ENCODE measurements around a stretch of chr9.

DNA sequence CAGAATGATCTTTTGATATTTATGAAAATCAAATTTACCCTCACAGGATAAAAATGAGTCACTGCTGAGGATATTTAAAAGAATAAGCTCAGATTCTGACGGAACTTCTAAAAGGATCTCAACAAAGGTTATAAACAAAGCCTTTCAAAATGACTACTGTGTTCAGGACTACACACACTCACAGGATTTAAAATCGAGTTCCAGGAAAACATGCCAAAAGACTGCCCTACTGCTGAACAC lies 75.7 kb downstream of the AUH start:
- PRO-cap: unidirectional peak, plus-strand start at position 147 of the sequence
- RAMPAGE, long total RNA: no peak

GRCh38 chr9:91298419-91298913 lies 63.3 kb downstream of the AUH start:
- PRO-cap: no peak
- RAMPAGE, long total RNA: no peak

DNA sequence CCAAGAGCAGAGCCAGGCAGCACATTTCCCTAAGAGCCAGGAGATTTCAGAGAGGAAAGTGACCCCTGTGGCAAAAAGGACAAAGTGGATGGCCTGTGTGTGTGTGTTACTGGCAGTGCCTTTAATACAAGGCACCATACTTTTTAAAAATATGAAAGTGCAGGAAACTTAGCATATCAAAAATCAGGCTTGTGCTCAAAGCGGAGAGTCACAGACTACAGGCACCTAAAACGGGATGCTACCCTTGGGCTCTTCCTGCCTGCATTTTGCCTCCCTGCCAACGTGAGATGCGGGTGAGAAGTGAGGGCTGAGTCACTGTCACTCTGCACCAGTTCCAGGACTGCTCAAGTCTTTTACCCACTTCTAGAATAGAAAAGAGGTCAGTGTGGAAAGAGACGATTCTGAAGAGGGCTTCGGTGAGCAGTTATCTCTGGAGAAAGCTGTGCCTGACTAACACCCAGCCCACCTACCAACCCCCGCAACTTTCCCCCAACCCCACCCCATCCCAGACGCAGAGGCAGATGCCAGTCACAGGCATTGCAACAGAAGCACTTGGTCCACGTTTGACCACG lies 15.8 kb downstream of the NFIL3 start:
- PRO-cap: no peak
- RAMPAGE, long total RNA: no peak

DNA sequence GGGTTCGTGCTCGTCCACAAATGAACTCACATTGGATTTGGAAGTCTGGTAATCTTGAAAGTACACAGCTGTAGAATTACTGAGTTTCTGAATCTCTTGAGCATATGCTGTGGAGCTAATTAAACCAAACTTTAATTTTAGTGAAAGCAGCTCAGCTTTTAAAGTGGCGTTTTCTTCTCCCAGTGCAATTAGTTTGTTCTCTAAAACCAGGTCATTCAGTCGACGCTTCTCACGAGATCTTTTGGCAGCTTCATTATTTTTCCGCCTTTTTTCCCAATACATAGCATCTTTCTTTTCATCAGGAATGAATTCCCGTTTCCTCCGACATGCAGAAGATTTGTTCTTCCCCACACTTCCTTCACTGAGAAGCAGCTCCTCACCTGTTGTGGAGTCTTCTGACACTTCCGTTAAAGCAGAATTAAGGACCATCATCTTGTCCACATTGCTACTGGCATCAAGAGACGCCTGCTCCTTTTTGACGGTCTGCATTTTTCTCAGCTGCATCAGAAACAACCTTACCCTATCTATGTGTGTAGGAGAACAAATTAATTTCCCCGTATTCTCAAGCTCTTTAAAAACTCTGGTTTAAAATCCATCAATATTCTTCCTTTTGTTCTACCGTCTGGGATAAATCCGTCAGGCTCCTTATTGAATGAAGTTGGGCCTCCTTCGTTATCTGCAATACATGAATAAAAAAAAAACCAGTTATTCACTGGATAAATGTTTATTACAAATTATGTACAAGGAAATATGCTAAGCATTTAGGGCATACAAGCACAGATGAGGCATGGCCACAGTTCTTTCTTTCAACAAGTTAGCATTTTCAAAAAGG lies 13.2 kb downstream of the NFIL3 start:
- PRO-cap: no peak
- RAMPAGE, long total RNA: no peak

- PRO-cap: bidirectional peak, plus-strand start at chr9:91898783, minus-strand start at chr9:91898626
- RAMPAGE, long total RNA: no peak
These were observed 51.3 kb downstream of the ROR2 start for GRCh38 chr9:91898364-91899425.

DNA sequence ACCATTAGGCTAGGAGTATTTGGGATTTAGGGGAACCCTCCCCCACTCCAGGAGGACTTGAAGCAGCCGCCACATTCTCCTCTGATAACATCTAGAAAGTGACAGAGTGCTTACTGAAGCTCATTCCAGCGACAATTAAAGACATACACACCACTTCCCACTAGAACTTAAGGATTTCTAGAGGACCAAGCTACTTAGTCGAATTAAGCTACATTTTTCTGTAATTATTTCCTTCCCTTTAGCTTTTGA lies 4.7 kb downstream of the ROR2 start:
- PRO-cap: no peak
- RAMPAGE, long total RNA: no peak

- PRO-cap: no peak
- RAMPAGE, long total RNA: no peak
These were observed 79.3 kb downstream of the SPTLC1 start for GRCh38 chr9:92035553-92036577.

GRCh38 chr9:92140417-92140616 lies 25.1 kb upstream of the SPTLC1 start:
- PRO-cap: no peak
- RAMPAGE, long total RNA: no peak

DNA sequence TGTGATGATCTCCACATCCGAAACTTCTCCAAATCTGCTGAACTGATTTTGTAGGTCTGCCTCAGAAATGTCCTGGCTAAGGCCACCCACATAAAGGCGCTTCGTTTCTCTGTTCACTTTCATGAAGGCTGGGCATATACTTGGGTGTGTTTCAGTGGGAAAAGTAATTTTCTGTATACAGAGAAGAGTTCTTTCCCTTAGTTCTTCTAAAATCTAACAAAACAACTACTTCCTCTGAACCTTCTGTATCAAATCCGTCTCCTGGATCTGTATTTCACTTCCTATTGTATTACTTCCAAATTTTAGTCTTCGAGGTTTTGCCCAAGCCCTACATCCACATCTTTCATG lies 1.1 kb downstream of the NOL8 start:
- PRO-cap: no peak
- RAMPAGE, long total RNA: no peak

DNA sequence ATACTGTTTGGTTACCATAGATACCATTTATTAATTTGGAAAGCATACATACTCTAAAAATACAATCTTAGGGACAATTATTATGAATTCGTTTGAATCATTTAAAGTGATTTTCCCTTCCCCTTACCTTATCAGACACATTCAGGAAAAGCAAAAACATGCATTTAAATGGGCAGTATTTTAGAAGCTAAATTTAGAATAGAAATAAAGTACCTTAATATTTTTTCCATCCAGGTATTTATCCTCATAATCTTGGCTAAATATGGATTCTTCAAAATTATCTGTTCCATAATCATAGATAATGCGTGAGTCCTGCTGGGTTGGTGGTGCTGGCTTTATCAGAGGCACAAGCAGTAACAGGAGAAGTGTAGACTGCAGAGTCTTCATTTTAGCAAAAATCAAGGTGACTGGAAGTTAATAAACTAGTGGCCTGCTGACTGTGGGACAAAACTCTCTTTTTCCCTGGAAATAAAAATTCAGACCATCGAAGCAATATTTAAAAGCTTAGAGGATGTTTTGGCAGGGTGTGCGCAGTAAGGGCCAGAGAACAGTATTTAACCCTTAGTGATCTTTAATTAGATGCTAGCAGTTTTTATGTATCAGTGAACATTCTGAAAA lies 1.2 kb downstream of the OGN start:
- PRO-cap: no peak
- RAMPAGE, long total RNA: start-site peak on the minus strand centred at position 453 of the sequence, 121 bp wide, 2,080 and 458 reads in 2 replicates

DNA sequence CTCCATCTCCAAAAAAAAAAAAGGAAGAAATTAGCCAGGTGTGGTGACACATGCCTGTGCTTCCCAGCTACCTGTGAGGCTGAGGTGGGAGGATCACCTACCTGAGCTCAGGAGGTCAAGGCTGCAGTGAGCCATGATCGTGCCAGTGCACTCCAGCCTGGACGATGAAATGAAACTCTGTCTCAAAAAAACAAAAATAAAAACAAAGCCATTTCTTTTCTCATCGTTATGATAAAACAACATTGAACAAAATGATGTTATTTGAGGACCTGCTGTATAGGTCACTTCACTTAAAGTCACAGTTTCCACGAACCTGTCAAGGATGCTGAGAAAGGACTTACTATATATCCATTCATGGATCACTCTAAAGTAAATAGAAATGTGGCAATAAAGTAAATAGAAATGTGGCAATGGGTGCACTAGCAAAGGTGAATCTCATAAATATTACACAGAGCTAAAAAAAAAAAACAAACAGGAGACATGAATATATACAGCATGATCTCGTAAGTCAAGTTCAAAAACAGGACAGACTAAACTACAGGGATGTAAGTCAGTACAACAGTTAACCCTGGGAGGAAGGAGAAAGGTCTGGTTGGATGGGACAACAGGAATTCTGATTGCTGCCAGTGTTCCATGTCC lies 45.4 kb downstream of the IPPK start:
- PRO-cap: no peak
- RAMPAGE, long total RNA: no peak

- PRO-cap: unidirectional peak, minus-strand start at chr9:92650941
- RAMPAGE, long total RNA: no peak
These were observed 19.1 kb downstream of the IPPK start for GRCh38 chr9:92650688-92651437.

DNA sequence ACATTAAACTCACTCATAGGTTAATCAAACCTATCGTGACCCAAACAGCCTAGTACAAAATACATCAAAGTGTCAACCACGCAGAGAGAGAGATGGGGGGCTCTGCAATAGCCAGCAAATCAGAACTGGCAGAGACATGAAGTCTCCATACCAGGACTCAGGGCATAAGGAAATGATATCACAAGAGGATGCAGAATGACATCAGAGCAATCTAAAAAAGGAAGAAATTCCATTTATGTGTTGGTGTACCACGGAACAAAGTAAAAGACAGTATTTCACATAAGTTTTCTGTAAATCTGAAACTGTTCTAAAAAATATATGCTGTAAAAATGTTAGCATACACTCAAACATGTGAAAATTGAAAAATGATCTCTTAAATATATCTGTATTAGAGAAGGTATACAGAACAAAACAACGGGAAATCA lies 24.6 kb downstream of the BICD2 start:
- PRO-cap: unidirectional peak, minus-strand start at position 121 of the sequence; unidirectional peak, minus-strand start at position 127 of the sequence; unidirectional peak, minus-strand start at position 158 of the sequence
- RAMPAGE, long total RNA: no peak

DNA sequence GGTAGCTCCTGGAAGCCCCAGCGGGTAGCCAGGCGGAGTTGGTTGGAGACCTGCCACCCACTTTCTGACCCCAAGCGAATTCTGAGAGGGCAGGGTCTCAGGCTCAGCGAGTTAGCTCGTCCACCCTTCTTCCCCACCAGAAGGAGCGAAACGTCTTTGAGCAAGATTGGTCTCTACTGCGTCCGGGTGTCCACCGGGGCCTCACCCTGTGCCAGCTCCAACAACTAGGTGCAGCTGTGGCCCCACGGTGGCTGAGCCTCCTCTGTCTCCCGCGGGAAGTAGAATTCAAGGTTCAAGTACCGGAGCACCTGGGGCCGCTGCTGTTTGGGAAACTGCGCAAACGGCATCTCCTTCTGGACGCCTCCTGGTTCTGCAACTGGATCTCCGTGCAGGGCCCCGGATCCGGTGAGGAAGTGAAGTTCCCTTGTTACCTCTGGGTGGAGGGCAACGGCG lies 34.3 kb upstream of the FGD3 start:
- PRO-cap: no peak
- RAMPAGE, long total RNA: no peak

- PRO-cap: no peak
- RAMPAGE, long total RNA: no peak
These were observed 17.9 kb downstream of the FGD3 start for GRCh38 chr9:92965081-92965853.

DNA sequence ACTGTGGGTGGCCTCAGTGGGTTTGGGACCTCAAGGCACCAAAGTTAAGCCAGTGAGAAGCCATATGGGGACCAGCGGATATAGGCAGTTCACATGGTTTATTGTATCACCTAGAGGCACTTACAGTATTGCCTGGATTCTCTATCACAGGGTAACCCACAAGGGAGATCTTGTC lies 21.5 kb downstream of the FGD3 start:
- PRO-cap: no peak
- RAMPAGE, long total RNA: no peak

GRCh38 chr9:93063456-93064266 lies 5.2 kb downstream of the SUSD3 start:
- PRO-cap: no peak
- RAMPAGE, long total RNA: no peak

DNA sequence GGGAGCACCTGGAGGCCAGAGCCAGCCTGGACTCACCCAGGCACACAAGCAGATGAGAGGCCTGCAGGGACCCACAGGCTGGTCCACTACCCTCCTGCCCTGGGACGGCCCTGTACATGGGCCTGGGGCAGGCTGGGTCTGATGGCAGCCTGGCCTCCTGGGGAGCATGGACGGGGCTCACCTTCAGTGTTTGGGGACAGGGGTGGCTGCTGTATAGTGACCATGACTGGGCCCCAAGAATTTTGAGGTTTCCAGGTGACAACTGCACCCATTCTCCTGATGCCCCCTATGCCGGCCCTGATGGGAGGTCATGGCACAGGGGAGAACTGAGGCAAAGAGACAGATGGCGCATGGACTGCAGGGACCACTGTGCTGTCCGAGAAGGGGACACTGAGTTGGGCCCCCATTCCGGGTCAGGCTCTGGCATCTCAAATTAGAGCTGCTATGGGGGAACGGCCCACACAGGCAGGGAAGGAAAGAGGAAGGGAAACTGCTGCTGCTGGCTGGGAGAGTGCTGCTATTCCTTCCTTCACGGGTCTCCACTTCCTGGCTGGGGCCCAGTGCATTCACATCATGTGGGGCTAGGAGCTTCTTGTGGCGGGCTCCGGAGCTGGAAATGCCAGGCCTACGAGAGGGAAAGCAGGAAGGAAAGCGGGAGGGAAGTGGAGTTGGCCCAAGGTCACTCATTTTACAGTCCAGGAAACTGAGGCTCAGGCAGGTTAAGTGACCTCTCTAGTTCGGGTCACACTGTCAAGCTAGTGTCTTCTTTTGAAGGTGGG lies 1.4 kb upstream of the CARD19 start:
- PRO-cap: no peak
- RAMPAGE, long total RNA: no peak

GRCh38 chr9:93128011-93128980 lies 5.8 kb downstream of the NINJ1 start:
- PRO-cap: no peak
- RAMPAGE, long total RNA: no peak

- PRO-cap: no peak
- RAMPAGE, long total RNA: no peak
These were observed 9.5 kb downstream of the WNK2 start for GRCh38 chr9:93193424-93193757.

Data from urinary bladder (tissue), 3 donors.